Occipital lobe (tissue), 2 donors: ENCODE measurements around the genes MXD1 and ANKRD53.

DNA sequence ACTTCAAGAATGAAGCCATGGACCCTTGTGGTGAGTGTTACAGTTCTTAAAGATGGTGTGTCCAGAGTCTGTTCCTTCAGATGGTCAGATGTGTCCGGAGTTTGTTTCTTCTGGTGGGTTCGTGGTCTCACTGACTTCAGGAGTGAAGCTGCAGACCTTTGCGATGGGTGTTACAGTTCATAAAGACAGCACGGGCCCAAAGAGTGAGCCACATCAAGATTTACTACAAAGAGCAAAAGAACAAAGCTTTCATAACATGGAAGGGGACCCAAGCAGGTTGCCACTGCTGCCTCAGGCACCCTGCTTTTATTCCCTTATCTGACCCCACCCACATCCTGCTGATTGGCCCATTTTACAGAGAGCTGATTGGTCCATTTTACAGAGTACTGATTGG lies 2.0 kb upstream of the NFU1 start:
- RAMPAGE, long total RNA, result no peak

- RAMPAGE, long total RNA, result no peak
These were observed 28.2 kb upstream of the NFU1 start for GRCh38 chr2:69465386-69465955.

- RAMPAGE, long total RNA, result no peak
These were observed 73.2 kb downstream of the AAK1 start for GRCh38 chr2:69570128-69570863.

DNA sequence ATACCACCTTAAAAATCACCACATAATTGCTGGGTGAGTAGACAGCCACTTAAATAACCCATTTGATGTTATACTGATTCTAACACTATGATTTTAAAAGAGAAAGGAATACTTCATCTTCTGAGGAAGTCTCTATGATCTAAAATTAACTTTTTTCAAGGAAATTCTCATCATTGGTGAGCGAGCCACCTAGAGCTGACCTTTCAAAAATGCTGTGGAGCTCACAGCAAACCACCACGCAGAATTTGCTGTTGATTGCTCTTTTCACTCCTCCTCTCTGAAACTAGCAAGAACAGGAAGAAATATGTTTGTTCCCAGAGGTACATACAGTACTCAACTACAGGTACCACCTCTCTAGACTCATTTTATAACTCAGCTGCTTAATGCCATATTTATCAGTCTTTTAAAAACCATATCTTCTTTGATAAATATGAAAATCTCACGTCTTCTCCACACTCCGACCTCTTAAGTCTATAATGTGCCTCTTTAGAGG lies 14.9 kb downstream of the AAK1 start:
- RAMPAGE, long total RNA, result no peak

- RAMPAGE, long total RNA, result no peak
These were observed 1.4 kb downstream of the AAK1 start for GRCh38 chr2:69642032-69642603.

DNA sequence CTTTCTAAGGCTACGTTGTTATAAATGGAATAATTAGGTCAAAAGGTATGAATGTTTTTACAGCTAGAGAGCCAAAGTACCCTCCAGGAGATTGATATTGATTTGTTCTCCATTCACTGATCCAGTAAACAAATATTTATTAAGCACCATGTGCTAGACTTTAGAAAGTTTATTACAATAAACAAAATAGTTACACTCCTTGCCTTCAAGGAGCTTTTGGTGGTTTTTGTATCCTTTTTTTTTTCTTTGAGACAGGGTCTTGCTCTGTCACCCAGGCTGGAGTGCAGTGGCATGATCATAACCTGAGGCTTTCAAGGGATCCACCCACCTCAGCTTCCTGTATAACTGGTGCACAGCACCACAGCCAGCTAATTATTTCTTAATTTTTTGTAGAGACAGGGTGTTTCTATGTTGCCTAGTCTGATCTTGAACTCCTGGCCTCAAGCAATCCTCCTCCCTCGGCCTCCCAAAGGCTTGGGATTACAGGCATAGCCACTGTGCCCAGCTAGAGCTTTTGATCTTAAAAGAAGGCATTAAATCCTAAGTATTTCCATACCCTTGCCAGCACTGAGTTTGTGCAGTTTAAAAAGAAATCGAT lies 6.8 kb upstream of the AAK1 start:
- RAMPAGE, long total RNA, result no peak

DNA sequence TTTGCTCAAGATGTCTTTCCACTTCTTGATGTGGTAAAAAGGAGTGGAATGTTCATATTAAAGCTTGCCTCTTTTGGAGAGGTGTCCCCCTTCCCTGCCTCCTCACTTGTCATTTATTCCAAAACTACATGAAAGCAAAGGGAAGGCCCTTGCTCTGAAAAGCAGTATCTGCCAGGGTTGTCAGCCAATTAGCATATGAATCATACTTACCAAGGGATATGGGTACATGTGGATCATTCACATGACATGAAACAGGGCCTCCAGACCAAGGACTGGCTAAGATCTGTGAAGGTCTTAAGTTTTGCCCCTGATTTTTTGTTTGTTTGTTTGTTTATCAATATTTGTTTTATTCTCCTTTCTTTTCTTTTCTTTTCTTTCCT lies 31.3 kb downstream of the ANXA4 start:
- RAMPAGE, long total RNA, result no peak

GRCh38 chr2:69830361-69830830 lies 936 bp downstream of the GMCL1 start:
- RAMPAGE, long total RNA, result no peak

DNA sequence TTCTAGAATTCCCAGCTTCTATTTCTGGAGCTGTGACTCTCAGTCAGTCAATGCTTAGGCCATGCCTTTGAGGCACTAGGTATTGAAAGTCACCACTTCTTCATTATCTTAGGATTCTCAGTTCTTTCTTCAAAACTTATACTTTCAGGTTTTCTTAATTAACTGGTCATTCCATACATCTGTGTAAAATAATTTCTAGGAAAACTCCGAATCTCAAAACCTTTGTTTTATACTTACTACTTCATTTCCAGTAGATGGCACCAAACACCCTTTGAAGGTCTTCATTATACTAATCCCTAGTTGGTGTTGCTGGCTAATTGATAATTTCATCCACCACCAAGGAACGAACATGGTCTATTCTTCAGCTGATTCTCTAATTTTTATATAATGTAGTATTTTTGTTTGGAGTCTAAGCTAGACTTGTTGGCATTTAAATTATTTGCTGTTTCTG lies 3.0 kb upstream of the MXD1 start:
- RAMPAGE, long total RNA, result no peak

- RAMPAGE, long total RNA, result no peak
These were observed at the start of gene MXD1 for GRCh38 chr2:69914999-69915606. TSS of gene MXD1 (plus strand) at chr2:69915109.

GRCh38 chr2:69915607-69916189 lies 789 bp downstream of the MXD1 start:
- RAMPAGE, long total RNA, result no peak

DNA sequence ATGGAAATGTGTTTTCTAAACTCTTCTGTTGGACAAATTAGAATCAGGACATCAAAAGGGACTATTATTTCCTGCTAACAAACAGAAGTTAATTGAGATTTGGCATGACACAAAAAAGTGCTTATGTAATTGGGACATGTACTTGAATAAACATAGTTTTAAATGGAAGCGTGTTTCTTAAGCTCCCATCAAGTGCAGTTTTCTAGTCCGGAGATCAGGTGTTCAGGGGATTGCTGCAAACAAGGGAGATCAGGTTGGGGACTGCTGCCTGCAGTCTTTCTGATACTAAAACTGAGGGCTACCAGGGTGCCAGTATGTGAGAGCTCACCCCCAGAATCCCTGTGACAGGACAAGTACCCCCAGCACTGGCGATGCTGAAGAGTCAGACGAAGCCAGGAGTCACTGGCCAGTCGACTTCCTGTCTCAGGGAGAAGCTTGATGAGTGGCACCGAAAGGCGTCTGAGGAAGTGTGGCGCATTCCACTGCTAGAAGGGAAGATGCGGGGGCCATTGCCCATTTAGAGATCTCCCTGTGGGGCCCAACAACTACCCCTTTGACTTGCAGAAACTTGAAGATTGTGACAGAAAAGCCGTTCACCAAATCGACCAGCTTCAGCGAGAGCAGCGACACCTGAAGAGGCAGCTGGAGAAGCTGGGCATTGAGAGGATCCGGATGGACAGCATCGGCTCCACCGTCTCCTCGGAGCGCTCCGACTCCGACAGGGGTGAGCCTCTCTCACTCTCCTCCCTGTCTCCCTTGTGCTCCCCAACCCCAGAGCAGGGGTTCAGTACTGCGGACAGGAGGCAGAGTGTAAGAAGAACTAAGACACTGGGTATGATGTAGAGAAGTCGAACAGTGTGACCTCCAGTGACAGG lies 22.0 kb downstream of the MXD1 start:
- RAMPAGE, long total RNA, result no peak

GRCh38 chr2:69945261-69946032 lies 16.0 kb downstream of the ASPRV1 start:
- RAMPAGE, long total RNA, result no peak

GRCh38 chr2:69985635-69986209 lies 24.3 kb upstream of the ASPRV1 start:
- RAMPAGE, long total RNA, result no peak

GRCh38 chr2:70789387-70789856 lies 1.0 kb downstream of the FIGLA start:
- RAMPAGE, long total RNA, result no peak

GRCh38 chr2:70978207-70979360 lies at the start of gene ANKRD53:
TSS of gene ANKRD53 (plus strand) at chr2:70978630.
- RAMPAGE, long total RNA, result no peak

DNA sequence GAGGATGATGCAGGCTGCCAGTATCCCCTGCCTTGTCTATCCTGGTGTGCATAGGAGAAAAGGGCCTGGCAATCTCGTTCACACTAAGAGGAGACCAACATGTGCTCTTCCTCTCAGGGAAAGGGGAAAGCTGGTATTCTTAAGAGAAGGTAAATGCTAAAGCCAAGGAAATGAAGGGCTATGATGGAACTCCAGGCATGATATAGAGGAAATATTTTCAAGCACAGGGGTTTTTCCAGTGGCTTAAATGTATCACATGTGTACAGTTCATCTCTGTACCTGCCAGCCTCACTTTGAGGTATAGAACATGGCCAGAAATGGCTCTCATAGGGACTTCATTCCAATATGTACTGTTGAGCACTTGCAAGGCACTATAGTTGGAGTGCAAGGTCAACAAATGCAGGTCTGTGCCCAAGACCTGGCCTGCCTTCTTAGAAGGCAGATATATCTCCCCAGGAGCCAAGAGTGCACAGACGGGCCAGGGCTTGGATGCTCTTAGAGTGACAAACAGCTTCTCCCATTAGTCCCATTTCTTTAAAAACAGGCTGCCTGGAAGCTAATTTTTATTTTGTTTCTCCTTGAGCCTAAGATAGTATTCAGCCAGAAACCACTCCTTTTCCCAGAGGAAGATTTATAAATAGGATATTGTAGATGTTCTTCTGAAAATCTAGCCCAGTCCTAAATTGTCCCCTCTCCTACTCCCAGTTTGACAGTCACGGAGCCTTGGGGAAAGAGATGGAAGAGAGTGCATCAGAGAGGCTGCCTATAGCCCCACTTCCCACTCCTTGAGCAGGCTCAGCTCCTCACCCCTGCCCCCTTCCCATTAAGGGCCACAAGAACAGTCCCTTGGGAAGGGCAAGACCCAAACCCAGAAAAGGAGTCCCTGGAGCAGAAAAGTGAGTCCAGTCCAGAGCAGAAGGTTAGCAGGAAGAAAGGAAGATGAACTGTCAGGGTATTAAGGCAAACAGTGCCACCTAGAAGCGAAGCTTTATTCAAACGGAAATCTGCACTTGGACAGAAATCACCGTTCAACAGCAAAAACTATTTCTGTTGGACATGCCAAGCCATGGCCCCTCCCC lies 7.2 kb downstream of the TEX261 start:
- RAMPAGE, long total RNA, result no peak

DNA sequence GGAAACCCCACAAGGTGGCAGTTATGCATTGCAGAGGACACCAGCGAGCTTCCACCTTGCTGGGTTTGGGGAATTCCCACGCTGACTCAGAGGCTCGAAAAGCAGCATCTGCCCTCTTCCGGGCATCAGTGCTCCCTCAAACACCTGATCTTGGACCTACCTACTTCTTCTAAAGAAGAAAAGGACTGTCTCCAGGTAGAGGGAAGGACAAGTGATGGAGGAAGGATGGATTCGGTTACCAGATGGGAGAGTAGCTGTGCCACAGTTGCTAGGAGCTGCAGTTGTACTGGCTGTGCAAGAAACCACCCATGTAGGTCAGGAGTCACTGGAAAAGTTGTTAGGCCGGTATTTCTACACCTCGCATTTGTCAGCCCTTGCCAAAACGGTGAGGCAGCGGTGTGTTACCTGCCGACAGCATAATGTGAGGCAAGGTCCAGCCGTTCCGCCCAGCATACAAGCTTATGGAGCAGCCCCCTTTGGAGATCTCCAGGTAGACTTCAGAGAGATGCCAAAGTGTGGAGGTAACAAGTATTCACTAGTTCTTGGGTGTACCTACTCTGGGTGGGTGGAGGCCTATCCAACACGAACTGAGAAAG lies 29.1 kb upstream of the TEX261 start:
- RAMPAGE, long total RNA, result no peak

DNA sequence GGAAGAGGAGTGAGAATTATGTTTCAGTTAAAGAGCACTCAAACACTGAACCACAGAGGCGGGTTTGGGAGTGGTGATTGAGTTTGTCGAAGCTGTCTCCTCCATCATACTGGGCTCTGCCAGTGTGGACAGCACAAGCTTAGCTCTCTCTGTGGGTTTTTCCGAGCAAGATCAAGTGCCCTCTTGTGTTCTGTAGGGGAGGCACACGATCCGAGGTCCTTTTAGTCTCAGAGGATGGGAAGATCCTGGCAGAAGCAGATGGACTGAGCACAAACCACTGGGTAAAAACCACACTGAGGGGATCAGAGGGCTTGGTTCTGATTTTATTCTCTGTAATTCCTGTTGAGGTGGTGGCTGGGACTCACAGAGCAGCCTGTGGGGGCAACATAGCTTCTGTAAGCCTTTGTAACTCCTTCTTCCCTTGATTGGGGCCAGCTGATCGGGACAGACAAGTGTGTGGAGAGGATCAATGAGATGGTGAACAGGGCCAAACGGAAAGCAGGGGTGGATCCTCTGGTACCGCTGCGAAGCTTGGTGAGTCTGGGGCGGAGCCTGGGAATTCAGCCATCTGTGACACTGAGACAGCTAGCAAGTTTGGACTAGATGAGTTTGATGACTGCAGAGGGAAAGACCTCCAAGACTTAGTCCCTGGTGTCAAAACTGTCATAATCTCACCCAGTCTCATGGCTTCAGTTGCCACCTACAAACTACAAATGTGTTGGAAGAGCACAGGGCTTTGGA lies 2.0 kb downstream of the NAGK start:
- RAMPAGE, long total RNA, result no peak

DNA sequence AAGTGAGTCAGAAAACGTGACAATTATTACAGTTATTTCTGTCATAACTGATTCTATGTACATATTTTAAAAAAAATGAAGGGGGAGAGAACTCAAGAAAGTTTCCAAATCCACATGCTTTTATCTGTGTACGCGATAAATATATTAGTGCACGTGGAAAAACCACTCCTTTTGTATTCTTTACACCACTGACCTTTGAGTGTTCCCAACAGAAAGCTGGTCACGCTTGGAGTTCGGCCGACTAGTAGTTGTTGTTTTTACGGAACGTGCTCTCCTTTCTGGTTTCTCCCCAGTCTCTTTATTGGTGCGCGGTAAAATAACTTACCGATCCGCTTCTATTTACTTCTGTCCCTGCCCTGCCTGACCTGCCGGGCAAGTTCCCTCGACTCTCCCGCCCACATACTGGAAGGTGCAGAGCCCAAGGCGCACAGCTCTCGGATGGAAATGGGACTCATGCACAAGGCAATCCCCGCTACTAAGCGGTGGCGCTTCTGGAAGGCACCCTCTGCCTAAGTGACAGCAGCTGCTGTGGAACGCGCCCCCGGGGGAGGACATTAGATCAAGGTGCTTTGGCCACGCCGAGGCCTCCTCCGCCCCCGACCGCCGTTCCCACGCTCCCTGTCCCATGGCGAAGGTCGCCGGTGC lies 383 bp downstream of the MCEE start:
- RAMPAGE, long total RNA, result no peak